Mammary epithelial cell (primary cell): ENCODE measurements around a stretch of chr2.

DNA sequence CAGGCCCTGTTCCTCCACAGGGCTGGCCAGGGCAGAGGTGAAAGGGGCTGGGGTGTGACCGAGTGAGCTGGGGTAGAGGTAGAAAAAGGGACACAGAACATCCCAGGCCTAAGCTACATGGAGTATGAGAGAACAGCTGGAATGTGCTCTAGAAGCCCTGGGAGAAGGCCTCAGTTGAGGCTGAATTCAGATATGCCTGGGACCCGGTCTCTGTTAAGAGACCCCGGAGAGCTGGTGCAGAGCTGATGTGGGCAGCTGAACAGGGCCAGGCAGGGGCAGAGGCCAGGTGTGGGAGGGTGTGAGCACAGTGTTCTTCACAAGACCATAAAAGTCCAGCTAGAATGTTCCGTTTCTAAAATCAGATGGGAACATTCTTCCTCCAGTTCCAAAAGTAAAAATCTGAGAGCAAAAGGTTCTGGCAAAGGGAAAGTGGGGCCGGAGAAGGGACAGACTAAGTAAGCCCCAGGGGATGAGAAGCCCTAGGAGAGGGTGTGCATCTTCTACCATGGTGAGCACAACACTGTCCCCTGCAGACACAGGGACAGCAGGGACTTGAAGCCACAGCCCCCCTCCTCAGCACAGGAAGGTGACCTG, 12.8 kb upstream of the ATRAID start:
- CAGE, long polyA plus RNA: no peak
- RRBS: no CpG with 5 or more reads among the region's 5 CpGs

DNA sequence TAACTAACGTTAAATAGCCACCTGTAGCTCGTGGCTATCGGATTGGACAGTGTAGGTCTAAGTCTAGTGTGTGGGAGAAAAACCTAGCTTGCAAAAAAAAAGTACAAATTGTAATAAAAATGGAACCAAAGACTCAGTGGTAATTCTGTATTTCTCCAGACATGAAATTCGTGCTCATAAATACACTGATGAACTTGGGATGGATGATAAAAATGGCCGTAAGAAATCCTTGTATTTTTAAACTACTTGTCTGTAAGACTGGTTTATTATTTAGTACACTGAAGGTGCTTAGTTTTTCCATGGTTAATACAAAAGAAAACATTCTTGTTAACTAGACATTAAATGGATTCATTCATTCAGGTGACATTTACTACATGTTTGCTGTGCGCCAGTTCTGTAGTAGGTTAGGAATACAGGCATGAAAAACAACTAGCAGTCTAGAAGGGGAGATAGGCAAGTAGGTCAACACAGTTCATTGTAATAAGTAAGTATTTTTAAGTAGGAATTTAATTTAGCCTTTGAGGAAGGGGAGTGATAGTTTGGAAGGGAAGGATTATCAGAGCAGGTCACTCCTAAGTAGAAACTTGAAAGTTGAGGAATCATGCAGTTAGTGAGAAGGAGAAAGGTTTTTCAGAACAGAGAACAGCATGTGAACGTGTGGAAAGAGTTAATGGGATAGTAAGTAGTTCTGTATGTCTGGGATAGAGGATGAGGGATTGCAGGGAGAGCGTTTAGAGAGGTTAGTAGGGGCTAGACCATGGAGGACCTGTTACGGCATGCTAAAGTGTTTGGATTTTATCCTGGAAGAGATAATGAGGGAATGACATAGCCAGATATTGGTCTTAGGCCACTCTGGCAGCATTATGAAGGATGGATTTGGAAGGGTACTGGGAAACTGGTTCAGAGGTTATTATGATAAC, 1.5 kb downstream of the ZNF512 start:
- CAGE, long polyA plus RNA: no peak
- RRBS: no CpG with 5 or more reads among the region's 9 CpGs

GRCh38 chr2:27622604-27623168, 6.1 kb downstream of the CCDC121 start:
- CAGE, long polyA plus RNA: no peak
- RRBS: no CpG with 5 or more reads among the region's 4 CpGs

GRCh38 chr2:28117226-28117579, 226.7 kb downstream of the BABAM2 start:
- CAGE, long polyA plus RNA: no peak
- RRBS: no CpG with 5 or more reads among the region's 2 CpGs

DNA sequence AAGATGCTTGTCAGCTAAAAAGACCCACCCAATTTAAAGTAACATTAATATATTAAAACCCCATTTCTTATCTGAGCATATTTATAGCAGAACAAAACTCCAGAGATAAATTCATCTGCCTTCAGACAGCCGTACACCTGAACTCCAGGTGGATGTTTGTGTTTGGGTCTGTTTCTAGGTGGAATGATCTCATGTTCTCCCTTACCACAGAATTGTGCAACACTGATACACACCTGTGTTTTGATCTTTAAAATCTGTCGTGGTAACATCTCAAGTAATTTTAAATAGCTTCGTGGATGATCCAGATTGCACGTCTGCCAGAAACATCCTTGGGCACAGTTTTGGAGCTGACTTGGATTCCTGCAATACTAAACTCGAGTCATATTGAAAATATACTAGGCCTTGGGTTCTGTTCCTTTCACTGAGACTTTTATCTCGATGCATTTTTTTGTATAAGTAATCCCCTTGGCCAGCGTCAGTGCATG, 207.5 kb upstream of the FOSL2 start:
- CAGE, long polyA plus RNA: no peak
- RRBS: no CpG with 5 or more reads among the region's 7 CpGs

- CAGE, long polyA plus RNA: no peak
- RRBS: no CpG with 5 or more reads among the region's 3 CpGs
Measured at GRCh38 chr2:28280461-28280861, 112.2 kb upstream of the FOSL2 start.

DNA sequence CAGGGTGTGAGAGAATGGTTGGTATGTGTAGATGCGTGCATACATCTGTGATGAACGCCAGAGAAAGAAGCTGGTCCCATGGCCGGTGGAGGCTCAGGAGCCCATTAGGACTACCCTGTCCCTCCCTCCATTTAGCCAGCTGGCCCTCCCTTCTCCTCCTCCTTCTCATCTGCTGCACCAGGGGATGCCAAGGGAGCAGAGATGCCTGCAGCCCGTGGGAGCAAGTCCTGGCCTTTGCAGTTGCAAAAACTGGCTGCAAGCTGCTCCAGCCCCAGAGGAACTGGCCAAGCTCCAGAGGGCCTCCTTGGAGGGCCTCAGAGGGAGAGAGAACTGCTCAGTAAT, 65.6 kb upstream of the FOSL2 start:
- CAGE, long polyA plus RNA: no peak
- RRBS: no CpG with 5 or more reads among the region's 4 CpGs

- CAGE, long polyA plus RNA: no peak
- RRBS: no CpG with 5 or more reads among the region's 16 CpGs
Measured at GRCh38 chr2:28335314-28336105, 57.1 kb upstream of the FOSL2 start.

DNA sequence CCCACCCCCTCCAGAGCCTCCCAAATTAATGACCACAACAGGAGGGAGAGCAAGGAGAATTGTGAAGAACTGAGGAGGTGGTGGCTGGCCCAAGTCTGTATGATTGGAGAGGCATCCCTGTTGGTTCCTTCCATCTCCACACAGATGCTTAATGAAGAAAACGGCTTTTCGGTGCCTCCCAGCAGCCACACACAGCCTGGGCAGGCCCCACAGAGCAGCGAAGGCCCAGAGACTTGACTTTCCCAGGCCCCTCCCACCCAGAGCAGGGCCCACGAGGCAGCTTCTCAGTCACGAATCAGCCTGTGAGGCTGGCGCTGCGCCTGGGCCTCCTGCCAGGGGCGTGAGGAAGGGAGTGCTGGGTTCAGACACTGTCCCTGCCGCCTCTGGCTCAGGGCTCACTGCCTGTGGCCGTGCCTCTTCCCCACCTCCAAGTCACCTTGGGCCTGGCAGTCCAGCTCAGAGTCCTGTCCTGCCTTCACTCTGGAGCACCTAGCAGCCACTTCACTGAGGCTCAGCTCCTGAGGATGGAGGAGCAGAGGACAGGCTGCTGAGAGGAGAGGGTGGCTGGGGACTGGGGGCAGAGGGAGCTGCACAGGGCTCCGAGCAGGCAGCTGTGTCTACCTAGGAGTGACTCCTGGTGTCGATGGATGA, 36.6 kb upstream of the FOSL2 start:
- CAGE, long polyA plus RNA: no peak
- RRBS: no CpG with 5 or more reads among the region's 12 CpGs

DNA sequence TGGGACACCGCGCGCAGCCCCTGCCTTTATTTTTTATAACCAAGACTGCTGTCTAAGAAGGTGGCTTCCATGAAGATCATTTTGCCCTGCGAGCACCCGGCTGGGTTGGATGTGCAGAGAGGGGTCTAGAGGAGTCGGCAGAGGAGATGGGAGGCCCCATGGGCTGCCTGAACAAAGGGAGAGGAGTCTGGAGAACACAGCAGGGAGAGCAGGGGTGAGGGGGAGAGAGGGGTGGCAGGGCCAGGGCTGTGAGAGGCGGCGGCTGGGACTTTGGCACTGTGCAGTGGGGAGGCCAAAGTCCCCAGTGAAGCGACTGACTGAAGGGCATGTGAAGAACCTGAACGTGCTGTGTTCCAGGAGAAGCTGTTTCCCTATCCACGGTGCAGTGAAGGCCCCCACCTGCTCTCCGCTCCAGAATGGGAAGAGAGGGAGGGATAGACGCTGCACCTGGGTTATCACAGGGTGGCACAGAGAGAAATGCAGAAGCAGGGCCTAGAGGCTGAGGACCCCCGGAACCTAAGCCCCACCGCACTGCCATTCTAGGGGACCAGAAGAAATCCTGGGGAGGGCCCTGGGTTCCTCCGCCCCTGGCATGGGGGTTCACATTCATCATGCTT, 24.9 kb upstream of the FOSL2 start:
- CAGE, long polyA plus RNA: no peak
- RRBS: no CpG with 5 or more reads among the region's 16 CpGs

GRCh38 chr2:28380867-28381860, 11.5 kb upstream of the FOSL2 start:
- CAGE, long polyA plus RNA: no peak
- RRBS: no CpG with 5 or more reads among the region's 17 CpGs

DNA sequence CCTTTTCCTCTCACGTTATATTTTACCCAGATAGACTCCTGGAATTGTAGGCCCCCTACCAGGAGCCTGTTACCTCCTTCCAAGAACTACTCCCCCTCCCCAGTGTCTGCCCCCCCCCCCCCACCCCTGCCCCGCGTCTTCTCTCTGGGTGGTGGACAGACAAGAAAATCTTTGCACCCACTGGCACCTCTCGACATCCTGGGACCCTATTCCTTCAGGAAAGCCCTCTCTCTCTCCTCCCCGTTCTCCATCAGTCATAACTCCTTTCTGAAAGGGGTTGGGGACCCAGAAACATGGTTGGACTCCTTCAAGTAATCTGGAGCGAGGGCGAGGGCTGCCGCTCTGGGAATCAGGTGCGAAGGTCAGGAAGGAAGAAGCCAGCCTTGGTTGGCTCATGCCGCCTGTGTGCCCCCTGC, 1.4 kb downstream of the FOSL2 start:
- CAGE, long polyA plus RNA: no peak
- RRBS: no CpG with 5 or more reads among the region's 10 CpGs

DNA sequence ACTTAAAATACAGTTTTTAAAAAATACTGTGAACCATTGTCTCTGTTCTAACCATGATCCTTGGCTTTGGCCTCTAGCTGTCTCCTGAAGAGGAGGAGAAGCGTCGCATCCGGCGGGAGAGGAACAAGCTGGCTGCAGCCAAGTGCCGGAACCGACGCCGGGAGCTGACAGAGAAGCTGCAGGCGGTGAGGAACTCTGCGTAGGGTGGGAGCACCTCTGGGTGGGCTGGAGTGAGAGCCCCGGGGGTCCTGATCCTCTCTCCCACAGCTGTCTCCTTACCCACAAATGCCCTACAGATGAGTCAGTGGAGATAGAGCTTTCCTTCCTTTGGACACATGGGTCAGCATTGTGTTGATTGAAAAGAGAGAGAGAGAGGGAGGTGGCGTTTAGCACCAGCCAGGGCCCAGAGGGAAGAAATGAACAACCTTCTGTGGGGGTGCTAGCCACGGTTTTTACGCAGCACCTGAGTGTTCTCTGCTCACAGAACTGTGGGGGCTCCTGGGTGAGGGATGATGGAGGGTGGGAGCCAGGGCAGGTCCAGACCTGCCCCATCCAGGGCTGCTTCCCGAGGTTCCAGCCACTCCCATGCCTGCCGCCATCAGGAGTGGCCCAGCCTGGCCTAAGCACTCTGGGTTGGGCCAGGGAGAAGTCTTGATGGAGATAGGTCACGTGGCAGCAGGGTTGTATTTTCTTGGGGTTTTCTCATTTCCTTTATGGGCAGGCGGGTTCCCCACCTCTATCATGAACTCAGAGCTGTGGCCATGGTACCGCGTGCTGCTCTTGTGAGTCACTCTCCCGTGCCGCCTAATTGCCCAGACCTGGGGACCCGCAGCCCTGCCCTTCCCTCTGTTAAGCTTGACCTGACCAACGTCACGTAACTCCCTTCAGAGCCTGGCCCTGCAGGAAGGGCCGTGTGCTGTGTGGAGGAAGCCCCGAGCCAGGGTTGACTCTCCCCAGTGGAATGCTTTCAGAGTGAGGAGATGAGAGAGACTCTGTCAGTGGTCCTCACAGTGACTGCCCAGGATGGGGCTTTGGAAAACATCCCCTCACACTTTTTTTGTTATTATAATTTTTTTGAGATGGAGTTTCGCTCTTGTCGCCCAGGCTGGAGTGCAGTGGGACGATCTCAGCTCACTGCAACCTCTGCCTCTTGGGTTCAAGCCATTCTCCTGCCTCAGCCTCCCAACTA, 16.4 kb downstream of the FOSL2 start:
- CAGE, long polyA plus RNA: no peak
- RRBS: 33% methylated on average over 5 of the region's 30 CpGs

DNA sequence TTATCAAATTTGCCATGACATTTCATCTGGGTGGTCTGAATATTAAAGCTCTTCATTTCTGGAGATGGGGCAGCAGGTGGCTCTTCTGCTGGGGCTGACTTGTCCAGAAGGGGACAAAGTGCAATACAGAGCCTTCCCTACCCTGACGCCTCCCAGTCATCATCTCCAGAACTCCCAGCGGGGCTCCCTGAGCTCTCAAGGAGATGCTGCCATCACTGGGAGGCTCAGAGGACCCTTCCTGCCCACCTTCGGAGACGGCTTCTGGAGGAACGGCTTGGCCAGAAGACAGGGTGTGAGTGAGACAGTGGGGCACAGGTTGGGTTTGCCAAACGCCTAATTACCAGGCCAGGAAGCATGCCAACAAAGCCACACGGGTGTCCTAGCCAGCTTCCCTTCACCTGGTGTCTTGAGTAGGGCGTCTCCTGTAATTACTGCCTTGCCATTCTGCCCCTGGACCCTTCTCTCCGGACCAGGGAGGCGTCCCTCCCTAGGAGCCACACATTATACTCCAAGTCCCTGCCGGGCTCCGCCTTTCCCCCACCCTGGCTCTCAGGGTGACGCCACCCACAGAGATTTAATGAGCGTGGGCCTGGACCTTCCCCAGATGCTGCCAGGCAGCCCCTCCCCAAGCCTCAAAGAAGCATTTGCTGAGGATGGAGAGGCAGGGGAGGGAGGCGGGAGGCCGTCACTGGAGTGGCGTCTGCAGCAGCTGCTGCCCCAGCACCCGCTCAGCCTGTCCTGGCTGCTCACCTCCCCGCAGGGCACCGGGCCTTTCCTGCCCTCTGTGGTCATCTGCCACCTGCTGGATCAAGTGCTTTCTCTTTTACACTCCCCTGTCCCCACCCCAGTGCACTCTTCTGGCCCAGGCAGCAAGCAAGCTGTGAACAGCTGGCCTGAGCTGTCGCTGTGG, 20.5 kb downstream of the FOSL2 start:
- CAGE, long polyA plus RNA: no peak
- RRBS: no CpG with 5 or more reads among the region's 21 CpGs

GRCh38 chr2:28435570-28436407, 43.1 kb downstream of the FOSL2 start:
- CAGE, long polyA plus RNA: no peak
- RRBS: no CpG with 5 or more reads among the region's 7 CpGs

DNA sequence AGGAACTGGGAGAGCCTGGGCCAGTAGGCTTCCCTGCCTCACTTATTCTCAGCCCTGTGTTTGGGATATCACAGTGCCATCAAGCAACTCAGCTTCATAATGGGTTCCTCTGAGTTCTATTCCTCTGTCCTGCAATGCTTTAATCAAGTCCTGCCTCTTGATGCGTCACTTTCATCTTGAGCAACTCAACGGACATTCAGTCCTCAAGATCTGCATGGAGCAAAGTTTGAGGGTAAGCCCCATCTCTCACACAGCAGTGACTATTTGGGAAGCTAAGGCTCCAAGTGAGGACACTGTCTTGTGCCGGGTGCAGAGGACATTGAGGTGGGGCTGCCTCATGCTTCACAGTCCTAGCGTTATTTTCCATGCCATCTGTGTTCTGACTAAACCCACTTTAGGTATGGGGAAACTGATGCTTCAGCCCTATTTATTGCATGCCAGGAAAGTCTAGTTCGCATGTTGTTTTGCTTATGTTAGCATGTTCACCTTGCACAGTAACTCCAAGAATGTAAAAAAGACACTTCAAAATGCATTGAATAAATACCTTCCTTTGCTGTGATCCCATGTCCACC, 50.8 kb upstream of the PLB1 start:
- CAGE, long polyA plus RNA: no peak
- RRBS: no CpG with 5 or more reads among the region's 5 CpGs

GRCh38 chr2:28621055-28622202, 125.6 kb downstream of the PLB1 start:
- CAGE, long polyA plus RNA: no peak
- RRBS: 78% methylated on average over 4 of the region's 15 CpGs

GRCh38 chr2:28627658-28628379, 123.8 kb upstream of the PPP1CB start:
- CAGE, long polyA plus RNA: no peak
- RRBS: no CpG with 5 or more reads among the region's 6 CpGs

- CAGE, long polyA plus RNA: no peak
- RRBS: no CpG with 5 or more reads among the region's 5 CpGs
Measured at GRCh38 chr2:28639830-28640309, 111.8 kb upstream of the PPP1CB start.

- CAGE, long polyA plus RNA: no peak
- RRBS: no CpG with 5 or more reads among the region's 11 CpGs
Measured at GRCh38 chr2:28735478-28736562, 15.8 kb upstream of the PPP1CB start.